Fibroblast of villous mesenchyme (primary cell): ENCODE measurements around a stretch of chr1.

GRCh38 chr1:62068924-62069441, 125.7 kb upstream of the L1TD1 start:
- CAGE, long polyA plus RNA: no peak

DNA sequence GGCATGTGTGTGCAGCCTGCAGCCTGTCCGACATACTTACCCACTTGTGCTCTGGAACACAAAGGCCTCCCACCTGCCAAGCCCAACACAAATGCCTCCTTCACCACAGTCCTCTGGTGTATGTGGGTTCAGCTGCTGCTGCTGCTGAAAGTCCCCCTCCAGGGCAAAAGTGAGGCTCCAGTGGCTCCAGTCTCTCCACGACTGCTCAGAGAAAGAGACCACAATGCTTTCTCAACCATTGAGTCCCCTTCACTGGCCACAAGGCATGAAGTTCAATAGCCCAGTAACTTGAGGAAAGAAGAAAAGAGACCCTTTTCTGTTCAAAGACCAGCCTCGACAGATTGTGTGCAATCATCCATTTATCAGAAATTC, 19.3 kb downstream of the KANK4 start:
- CAGE, long polyA plus RNA: no peak

- CAGE, long polyA plus RNA: no peak
Measured at GRCh38 chr1:62438041-62438689, 1.3 kb downstream of the USP1 start.

DNA sequence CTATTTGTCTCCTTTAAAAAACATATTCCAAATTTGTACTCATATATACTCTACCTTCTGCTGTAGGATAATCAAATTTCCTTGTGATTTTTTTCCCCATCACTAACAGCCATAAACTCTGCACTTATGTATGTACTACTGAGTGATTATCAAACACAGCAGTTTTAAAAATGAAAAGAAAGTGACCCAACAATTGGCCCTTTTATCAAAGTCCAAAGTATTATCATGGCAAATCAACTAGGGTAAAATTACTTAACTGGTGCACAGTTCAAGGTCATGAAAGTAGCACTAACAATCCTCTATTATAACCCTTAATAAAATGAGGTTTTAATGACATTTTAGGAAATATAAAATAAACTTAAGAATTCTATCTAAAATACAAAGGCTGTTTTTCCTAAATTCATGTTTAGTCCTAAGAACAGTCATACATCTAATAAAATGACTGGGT, 11.6 kb downstream of the ANGPTL3 start:
- CAGE, long polyA plus RNA: no peak

- CAGE, long polyA plus RNA: no peak
Measured at GRCh38 chr1:62690330-62690780, 2.2 kb upstream of the DOCK7 start.

GRCh38 chr1:62725891-62726275, 37.7 kb upstream of the DOCK7 start:
- CAGE, long polyA plus RNA: no peak

GRCh38 chr1:62732242-62732699, 44.1 kb upstream of the DOCK7 start:
- CAGE, long polyA plus RNA: no peak

DNA sequence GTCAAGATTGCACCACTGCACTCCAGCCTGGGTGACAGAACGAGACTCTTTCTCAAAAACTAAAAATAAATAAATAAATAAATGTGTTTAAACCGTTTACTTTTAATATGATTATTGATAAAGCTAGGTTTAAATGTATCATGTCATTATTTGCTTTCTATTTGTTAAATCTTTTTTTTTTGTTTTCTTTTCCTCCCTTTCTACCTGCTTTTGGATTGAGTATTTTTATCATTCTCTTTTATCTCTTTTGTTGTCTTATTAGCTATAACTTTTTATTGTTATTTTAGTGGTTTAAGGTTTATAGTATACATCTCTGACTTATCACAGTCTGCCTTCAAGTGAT, 31.1 kb downstream of the ATG4C start:
- CAGE, long polyA plus RNA: no peak

GRCh38 chr1:63643735-63644316, 50.6 kb downstream of the PGM1 start:
- CAGE, long polyA plus RNA: no peak

GRCh38 chr1:64493901-64494395, 24.0 kb downstream of the CACHD1 start:
- CAGE, long polyA plus RNA: no peak

DNA sequence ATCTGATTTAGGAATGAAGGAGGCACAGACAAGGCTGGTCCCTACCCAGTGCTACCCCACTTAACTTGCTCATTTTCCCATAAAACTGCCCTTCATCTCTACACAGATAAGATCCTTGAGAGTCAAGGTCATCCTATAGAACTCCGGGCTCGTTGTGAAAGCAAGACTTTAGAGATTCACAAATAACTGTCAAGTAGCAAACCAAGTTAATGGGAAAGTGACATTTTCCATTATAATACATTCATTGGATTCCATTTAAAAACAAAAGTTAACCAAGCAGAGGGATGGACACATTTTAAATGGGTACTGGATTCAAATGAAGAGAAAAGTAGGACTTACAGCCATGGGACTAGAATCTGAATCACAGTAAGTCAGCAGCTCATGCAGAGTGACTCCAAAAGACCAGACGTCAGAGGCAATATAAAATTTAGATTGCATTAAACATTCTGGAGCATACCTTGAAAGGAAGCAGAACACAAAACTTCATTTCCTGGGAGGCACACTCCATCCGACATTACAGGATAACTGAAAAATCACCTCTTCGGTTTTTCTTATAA, 91.0 kb downstream of the RAVER2 start:
- CAGE, long polyA plus RNA: no peak

- CAGE, long polyA plus RNA: no peak
Measured at GRCh38 chr1:64870641-64870864, 95.8 kb downstream of the JAK1 start.

GRCh38 chr1:64875997-64876605, 90.2 kb downstream of the JAK1 start:
- CAGE, long polyA plus RNA: no peak

DNA sequence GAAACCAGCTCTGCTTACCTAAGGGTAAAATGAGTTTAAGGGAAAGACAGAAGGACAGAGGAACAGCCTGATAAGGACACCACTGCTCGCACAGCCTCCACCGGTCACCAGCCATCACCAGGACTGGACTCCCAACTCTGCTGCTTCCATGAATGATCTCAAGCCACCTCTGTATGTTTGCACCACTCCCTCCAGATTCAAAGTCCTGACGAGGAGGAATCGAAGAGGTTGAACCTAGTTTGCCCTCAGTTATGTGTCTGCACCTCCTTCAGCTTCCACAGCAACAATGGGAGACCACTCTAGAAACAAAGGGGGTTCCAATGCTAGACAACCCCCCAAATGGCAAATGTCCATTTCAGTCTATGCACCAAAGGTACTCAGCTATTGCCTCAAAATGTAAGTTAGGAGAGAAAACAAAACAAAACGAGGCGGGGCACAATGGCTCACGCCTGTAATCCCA, 72.3 kb downstream of the JAK1 start:
- CAGE, long polyA plus RNA: no peak

DNA sequence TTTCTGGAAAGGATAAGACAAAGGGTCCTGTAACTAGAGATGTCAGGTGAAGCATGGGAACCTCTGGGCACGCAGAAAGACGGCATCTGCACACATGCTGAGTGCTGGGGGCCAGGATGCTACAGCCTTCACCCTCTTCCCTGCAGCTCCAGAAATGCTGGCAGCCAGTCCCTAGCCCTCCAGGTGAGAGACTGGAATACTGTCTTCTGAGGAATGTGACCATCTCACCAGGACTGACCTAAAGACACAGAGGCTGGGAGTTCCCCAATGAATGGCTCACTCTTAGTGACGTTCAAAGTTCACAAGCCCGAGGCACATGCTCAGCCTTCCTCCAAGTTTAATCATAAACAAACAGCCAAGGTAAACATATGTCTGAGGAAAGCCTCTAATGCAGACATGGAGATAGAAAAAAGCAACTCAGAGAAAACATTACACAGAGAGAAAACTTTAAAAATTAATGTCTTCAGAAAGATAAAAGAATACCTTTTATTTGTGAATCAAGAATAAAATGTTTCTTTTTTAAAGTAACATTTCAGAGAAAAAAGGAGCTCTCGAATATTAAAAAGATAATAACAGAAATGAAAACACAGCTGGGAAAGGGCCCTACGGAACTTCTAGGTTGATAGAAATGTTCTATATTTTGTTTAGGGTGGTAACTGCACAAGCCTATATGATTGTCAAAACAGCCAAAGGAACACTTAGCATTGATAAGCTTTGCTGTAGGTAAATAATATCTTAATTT, 50.4 kb downstream of the JAK1 start:
- CAGE, long polyA plus RNA: no peak

DNA sequence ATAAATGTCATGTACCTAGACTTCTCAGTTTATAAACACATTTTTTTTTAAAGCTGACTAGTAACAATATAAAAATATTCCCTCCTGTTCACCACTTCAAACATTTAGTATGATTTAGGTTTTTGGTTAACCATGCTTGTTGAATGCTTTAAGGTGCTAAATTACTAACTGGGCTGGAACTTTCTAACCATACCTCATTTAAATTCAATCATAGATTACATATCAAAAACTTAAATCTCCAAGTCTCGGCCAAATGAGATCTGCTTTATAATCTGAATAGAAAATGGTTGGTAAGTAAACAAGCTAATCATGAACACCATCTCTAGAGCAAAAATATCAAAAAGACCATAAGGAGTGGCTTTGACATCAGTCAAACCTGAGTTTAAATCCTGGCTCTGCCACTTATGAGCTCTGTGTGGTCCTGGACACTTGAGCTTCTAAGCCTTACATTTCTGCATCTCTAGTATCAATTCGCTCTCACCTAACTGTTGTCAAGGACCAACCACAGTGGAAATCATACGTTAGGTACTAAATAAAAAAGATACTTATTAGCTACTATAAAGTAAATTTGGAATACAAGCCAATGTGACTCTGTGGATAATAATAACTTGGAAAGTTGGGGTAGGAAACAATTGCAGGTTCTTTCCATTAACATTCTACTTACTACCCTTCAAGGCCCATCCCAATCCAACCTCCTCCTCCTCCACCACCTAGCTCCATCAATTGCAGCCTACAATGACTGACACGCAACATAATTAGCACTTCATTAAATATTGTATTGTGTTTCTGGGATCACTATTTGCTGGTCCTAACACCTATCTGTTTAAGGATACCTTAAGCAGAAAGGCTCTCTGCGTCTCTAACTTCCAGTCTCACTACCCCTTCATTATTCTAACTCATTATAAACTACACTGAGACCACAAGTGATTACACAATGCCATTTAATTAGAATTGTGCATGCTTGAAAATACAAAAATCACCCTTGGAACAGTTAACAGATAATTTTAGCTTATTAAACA, 43.6 kb downstream of the JAK1 start:
- CAGE, long polyA plus RNA: no peak

GRCh38 chr1:64923481-64923965, 42.8 kb downstream of the JAK1 start:
- CAGE, long polyA plus RNA: no peak

GRCh38 chr1:64962265-64963022, 3.9 kb downstream of the JAK1 start:
- CAGE, long polyA plus RNA: no peak

DNA sequence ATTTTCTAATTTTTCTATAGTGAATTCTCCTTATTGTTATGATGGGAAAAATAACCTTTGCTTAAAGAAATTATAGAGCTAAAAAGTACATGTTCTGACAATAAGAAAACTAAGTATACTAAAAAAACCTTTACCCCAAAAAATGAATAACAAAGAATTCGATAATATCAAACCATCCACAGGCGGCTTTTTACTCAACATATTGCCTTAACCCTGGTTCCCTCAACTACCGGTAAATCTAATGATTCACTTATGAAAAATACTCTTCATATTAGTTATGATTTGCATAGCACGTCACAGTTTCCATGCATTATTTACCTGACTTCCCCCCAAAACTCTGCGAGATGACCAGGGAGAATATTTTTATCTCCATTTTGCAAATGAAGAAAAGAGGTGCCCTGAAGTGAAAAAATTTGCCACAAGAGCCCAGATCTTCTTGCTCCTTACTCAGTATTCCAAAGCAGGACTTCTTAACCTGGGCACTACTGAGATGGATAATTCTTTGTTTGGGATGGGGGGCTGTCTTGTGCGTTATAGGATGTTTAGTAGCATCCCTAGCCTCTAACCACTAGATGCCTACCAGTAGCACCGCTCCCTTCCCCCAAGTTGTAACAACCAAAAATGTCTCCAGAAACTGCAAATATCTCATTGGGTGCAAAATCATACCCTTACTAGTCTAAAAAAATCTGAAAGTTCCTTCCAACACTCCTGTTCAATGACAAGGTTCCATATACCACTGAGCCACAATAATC, 2.8 kb downstream of the JAK1 start:
- CAGE, long polyA plus RNA: no peak

DNA sequence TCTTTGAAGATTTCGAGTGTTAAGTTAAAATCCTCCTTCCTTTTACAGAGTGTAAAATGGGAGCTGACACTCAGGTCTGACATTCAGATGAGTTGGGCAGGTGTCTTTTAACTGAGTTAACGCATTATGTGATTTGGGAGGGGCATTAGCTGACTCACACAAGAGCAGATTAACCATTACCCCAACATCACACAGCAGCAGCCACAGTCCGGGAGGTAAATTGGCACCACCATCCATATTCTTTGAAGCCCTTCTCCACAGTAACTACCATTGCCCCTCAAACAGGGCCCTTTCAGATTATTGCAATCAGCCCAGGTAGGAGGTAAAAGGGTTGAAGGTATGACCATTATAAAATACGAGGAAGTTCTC, 15.8 kb upstream of the JAK1 start:
- CAGE, long polyA plus RNA: no peak